ENCODE measurements around a stretch of chr3.

- PRO-cap, 7 experiments = no peak in any of the 7 experiments
- RAMPAGE, long total RNA, 2 experiments = no peak in any of the 2 experiments
Measured at GRCh38 chr3:195188085-195188606, 82.8 kb downstream of the XXYLT1 start.

DNA sequence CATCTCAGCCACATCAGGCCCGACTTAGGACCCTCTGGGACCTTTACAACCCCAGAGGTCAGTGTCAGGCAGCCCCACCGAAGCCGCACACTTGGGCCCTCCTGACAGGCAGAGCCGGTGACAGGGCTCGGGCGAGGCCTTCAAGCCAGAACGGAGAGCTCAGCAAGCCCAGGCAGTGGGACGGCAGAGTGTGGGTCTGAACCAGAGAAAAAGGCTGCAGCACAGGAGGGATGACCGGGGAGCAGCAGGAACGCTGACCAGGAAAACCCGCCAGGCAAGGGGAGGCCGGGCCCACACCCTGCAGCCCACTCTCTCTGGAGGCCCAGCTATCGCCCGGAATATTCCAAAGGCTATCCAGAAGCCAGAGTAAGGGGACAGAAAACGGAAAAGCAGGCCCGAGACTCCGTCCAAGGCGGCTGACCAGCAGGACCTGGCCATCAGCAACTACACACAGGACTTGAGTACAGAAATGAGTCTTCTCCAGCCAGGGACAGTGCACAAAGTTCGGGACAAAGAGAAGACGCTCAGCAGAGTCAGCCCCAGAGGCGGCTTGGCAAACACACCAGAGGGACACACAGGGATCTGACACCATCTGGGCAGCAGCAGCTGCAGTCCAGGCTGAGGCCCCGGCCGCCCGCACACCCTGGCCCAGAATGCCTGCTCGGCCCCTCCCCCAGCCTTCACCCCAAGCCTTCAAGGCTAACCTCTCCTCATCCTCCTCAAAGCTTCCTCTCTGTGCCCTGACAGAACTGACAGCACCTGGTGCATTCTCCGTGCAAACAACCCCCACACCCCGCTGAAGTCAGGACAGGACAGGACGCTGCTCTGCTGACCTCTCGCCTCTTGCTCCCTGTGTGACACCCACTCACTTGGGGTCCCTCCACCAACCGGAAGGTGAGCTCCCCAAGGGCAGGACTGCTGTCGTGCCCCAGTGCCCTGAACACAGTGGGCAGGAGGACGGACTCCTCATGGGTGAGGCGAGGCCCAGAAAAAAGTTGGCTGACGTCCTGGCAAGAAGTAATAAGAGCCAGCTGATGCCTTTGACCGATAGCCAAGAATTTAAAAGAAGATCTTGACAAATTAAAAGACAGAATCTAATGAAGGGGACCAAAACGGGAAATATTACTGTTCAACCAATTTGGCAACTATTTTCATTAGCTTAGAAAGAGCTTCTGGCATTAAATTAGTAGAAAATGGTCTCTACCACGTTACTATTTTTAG lies 61.1 kb downstream of the XXYLT1 start:
- PRO-cap, 7 experiments = peak in 5 of 7 experiments; most common plus-strand start position 493 of the sequence (in 2); most common minus-strand start position 446 of the sequence (in 5)
- RAMPAGE, long total RNA, 2 experiments = no peak in any of the 2 experiments

- PRO-cap, 7 experiments = peak in 2 of 7 experiments; most common plus-strand start chr3:195270432 (in 2)
- RAMPAGE, long total RNA, 2 experiments = no peak in any of the 2 experiments
Measured at GRCh38 chr3:195270138-195271007, 586 bp downstream of the XXYLT1 start.

DNA sequence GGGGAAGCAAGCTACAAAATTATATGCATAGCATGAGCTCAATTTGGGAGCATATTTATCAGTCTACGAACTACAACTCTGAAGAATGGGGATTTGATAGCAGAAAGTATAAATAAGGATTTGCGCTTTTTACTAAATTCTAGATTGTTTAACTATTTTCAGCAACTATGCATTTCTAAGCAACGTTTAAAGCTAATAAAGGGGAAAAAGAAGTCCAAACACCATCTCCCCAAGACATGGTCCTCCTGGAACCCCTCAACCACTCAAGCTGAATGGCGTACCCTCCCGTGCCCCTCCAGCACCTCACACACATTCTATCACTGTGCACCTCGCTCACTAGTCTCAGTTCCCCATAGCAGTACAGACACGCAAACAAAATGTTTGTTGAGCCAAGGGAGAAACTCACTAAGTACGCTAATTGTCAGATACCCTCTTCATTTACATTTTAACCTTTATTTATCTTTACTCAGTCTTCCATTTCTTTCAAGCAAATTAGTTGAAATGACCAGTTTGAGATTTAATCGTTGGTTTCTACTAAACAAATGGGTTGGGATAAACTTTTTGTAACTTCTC lies 48.8 kb downstream of the ACAP2 start:
- PRO-cap, 7 experiments = no peak in any of the 7 experiments
- RAMPAGE, long total RNA, 2 experiments = no peak in any of the 2 experiments

DNA sequence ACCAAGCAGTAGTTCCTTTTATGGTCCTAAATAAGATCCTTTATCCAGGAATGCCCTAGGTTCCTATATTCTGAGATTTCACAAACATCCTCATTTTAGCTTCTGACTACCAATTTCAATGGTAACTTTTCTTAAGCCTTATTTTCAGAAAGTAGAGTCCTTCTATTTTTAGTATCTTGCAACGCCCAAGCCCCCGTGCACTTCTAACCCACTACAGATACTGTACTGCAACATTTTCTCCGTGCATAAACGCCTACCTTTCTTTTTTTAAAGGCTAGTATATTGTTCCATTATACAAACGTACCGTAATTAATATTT lies 1.3 kb downstream of the PPP1R2 start:
- PRO-cap, 7 experiments = no peak in any of the 7 experiments
- RAMPAGE, long total RNA, 2 experiments = no peak in any of the 2 experiments

- PRO-cap, 7 experiments = peak in 2 of 7 experiments; most common minus-strand start chr3:195636882 (in 2)
- RAMPAGE, long total RNA, 2 experiments = no peak in any of the 2 experiments
Measured at GRCh38 chr3:195636683-195637048, 52.9 kb upstream of the APOD start.

- PRO-cap, 7 experiments = no peak in any of the 7 experiments
- RAMPAGE, long total RNA, 2 experiments = no peak in any of the 2 experiments
Measured at GRCh38 chr3:195807599-195808309, 4.0 kb downstream of the MUC4 start.

DNA sequence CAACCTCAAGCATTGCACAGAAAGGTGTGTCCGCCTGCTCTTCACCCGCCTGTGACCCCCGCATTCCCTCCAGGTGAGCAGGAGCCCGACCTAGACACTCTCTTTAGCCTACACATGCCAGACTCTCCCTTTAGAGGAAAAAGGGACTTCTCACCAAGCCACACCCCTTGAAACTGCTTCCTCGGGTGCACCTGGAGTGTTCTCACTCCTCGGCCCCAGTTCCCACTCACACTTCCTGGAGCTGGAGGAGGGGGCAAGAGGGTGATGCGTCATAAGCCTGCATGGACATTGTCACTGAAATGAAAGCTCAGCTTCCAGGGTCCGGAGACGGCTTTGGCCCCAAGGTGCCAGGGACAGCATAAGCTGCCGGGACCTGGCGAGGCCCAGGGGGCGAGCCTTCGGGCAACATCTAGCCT lies 9.7 kb upstream of the MUC4 start:
- PRO-cap, 7 experiments = no peak in any of the 7 experiments
- RAMPAGE, long total RNA, 2 experiments = no peak in any of the 2 experiments

- PRO-cap, 7 experiments = no peak in any of the 7 experiments
- RAMPAGE, long total RNA, 2 experiments = no peak in any of the 2 experiments
Measured at GRCh38 chr3:195823981-195824413, 12.3 kb upstream of the MUC4 start.

GRCh38 chr3:195867329-195868537 lies 40.6 kb downstream of the TNK2 start:
- PRO-cap, 7 experiments = no peak in any of the 7 experiments
- RAMPAGE, long total RNA, 2 experiments = no peak in any of the 2 experiments

DNA sequence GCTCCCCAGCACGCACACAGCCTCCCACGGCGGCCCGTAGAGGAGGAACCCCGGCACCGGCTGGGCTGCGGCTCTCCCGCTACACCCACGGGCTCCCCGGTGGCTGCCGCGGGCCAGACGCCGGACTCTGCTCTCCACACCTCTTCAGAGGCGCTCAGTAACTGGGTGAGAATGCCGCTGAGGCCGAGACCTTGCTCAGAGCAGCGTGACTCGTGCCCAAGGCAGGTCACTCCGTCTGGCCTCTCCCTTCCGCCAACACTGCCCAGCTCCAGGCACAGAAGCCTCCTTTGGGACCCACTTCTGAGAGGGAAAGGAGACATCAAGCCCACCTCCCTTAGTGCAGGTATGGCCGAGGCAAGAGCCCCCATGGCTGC lies 34.3 kb downstream of the TNK2 start:
- PRO-cap, 7 experiments = no peak in any of the 7 experiments
- RAMPAGE, long total RNA, 2 experiments = no peak in any of the 2 experiments

- PRO-cap, 7 experiments = no peak in any of the 7 experiments
- RAMPAGE, long total RNA, 2 experiments = no peak in any of the 2 experiments
Measured at GRCh38 chr3:195904315-195904680, 4.1 kb downstream of the TNK2 start.

GRCh38 chr3:195943705-195944464 lies 35.5 kb upstream of the TNK2 start:
- PRO-cap, 7 experiments = no peak in any of the 7 experiments
- RAMPAGE, long total RNA, 2 experiments = no peak in any of the 2 experiments

- PRO-cap, 7 experiments = no peak in any of the 7 experiments
- RAMPAGE, long total RNA, 2 experiments = no peak in any of the 2 experiments
Measured at GRCh38 chr3:195944465-195945128, 36.2 kb upstream of the TNK2 start.

DNA sequence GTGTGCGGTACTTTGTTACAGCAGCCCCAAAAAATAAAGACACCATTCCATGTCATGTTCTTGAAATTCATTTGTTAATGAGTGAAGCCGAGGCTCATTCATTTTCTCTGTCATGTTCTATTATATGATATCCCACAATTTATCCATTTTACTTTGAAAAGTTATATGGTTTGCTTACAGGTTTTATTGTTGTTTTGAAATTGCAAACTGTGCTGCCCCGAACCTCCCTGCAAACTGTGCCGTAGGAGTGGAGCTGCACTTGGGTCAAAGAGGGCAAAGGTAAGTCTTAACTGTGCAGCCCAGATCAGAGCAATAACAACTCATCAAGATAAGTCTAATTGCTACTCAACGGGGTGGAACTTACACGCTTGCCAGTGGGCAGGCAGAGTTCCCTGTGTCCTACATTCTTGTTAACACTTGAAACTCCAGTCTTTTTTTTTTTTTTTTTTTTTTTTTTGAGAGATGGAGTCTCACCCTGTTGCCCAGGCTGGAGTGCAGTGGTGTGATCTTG lies 33.3 kb downstream of the ZDHHC19 start:
- PRO-cap, 7 experiments = no peak in any of the 7 experiments
- RAMPAGE, long total RNA, 2 experiments = no peak in any of the 2 experiments

GRCh38 chr3:196202206-196203034 lies 8.8 kb downstream of the ZDHHC19 start:
- PRO-cap, 7 experiments = peak in 2 of 7 experiments; most common plus-strand start chr3:196202692 (in 1); most common minus-strand start chr3:196202608 (in 1)
- RAMPAGE, long total RNA, 2 experiments = no peak in any of the 2 experiments

DNA sequence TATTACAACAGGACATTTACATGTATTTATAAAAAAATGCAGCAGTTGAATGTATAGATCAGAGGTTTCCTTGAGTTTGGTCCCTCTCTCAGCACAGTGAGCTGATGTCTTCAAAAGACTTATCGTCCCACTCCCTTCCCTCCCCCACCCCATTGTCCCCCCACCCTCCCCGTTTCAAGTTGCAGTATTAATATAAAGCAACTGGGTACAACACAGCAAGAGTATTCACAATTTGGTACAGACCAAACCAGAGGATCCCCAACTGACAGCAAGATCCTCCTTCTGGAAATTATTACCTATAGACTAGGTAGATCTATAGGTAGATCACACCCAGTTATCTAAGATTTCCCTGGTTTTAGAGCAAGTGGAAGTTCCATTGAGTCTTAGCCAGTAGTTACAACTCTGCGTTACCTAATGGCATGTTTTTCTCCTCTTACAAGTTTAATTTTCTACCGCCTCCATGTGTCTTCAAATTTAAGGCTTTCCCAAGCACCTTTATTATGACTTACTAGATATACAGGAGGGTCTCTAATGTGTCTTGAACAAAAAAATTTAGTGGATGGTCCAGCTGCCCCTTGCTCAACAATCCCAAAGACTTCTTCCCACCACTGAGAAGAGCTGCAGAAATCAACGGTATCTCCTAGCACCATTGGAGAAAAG lies 9.6 kb upstream of the TM4SF19 start:
- PRO-cap, 7 experiments = no peak in any of the 7 experiments
- RAMPAGE, long total RNA, 2 experiments = no peak in any of the 2 experiments

- PRO-cap, 7 experiments = no peak in any of the 7 experiments
- RAMPAGE, long total RNA, 2 experiments = start-site peak on the minus strand in 1 of 2 experiments, at chr3:196397169-196397213 at its widest, 5 reads per replicate
Measured at GRCh38 chr3:196396942-196397654, 35.1 kb downstream of the UBXN7 start.

GRCh38 chr3:196425820-196426300 lies 6.4 kb downstream of the UBXN7 start:
- PRO-cap, 7 experiments = no peak in any of the 7 experiments
- RAMPAGE, long total RNA, 2 experiments = no peak in any of the 2 experiments

GRCh38 chr3:196433025-196433420 lies 796 bp upstream of the UBXN7 start:
- PRO-cap, 7 experiments = no peak in any of the 7 experiments
- RAMPAGE, long total RNA, 2 experiments = no peak in any of the 2 experiments

All from ovary (tissue), 7 donors.